Gallbladder (tissue), 1 donor: ENCODE measurements around the genes SKIDA1 and EBLN1.

DNA sequence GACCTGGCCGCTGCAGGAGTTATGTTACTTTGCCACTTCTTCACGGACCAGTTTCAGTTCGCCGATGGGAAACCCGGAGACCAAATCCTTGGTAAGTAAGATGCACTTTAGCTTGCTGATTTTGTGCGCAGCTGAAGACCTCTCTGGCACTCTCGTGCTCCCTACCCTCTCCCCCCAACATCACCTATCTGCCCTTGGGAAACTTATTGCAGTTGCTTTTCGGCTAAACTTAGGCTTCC lies 788 bp downstream of the PLXDC2 start:
- PRO-cap: no peak

GRCh38 chr10:19921201-19921856 lies 105.1 kb downstream of the PLXDC2 start:
- PRO-cap: no peak

DNA sequence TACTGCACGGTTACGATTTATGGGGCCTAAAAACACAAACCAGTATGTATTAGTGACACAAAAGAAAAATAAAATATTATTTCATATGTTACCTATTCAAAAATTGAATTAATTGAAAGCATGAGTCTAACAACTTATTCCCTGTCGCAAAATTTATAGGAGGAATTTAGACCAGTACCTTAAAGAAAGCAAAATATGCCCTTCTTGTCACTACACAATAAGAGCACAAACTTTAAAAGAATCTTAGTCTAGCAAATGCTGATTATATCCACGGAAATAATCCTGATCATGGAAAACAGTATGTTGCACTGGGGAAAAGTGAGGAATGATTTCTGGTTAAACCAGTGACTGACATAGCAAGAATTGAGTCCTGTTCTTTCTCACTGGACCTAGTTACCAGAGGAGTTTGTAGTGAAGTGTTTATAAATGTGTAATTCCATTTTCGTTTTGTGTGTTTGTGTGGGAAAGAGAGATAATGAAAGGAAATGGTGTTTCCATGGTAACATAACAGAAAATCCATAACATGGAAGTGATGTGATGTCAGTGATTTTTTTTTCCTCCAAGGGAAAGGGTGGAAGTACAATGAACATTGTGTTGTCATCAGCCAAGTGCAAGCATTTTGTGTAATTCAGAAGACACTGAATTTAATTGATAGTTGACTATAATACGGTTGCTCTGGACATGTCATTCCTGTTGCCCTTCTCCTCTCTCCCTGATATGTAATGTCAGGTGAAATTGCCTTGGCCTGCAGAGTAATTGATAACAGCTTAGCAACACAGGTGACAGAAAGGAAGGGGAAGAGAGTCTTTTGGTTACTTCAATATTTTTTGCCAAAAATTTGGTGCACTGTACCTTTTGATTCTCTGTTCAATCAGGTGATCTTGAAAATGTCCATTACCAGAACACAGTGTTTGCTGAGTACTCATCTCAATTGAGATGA lies 283.9 kb downstream of the PLXDC2 start:
- PRO-cap: no peak

GRCh38 chr10:20120701-20121613 lies 304.7 kb downstream of the PLXDC2 start:
- PRO-cap: no peak

- PRO-cap: no peak
Measured at GRCh38 chr10:20161805-20162233, 345.6 kb downstream of the PLXDC2 start.

GRCh38 chr10:20215526-20216233 lies 399.4 kb downstream of the PLXDC2 start:
- PRO-cap: no peak

- PRO-cap: no peak
Measured at GRCh38 chr10:20598597-20599057, 298.5 kb downstream of the NEBL start.

- PRO-cap: no peak
Measured at GRCh38 chr10:21100061-21100776, 203.1 kb upstream of the NEBL start.

DNA sequence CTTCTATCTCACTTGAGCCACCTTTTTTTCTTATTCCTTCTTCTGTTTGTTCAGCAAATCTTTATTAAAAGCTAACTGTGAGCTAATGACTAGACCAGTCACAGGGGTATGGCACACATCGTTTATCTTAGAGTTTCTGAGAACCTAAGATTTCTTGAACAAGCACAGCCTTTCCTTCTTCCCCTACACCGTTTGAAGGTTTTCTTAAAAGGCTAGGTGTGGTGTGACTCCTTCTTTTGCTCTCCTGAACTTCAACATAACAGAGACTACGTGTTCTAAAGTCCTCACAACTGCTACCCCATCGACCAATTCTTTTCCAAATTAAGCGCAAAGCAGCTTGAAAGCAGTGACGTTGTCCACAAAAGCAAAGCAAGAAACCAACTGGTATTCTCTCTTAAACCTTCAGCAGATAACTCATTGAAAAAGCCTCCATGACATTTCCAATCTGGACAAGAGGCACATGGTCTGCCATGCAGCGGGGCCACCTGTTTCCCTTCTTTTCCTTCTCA lies 262.1 kb upstream of the NEBL start:
- PRO-cap: no peak

GRCh38 chr10:21315912-21316404 lies 209.5 kb downstream of the SKIDA1 start:
- PRO-cap: no peak

- PRO-cap: no peak
Measured at GRCh38 chr10:21519759-21520667, 5.5 kb downstream of the SKIDA1 start.

GRCh38 chr10:21525210-21526212 lies at the start of gene SKIDA1:
Gene SKIDA1 (minus strand): TSS chr10:21525682.
- PRO-cap: unidirectional peak, plus-strand start at chr10:21526003; bidirectional peak, plus-strand start at chr10:21526048, minus-strand start at chr10:21526050

- PRO-cap: bidirectional peak, plus-strand start at chr10:21534766, minus-strand start at chr10:21534675
Measured at GRCh38 chr10:21534571-21535327, 717 bp downstream of the MLLT10 start.

DNA sequence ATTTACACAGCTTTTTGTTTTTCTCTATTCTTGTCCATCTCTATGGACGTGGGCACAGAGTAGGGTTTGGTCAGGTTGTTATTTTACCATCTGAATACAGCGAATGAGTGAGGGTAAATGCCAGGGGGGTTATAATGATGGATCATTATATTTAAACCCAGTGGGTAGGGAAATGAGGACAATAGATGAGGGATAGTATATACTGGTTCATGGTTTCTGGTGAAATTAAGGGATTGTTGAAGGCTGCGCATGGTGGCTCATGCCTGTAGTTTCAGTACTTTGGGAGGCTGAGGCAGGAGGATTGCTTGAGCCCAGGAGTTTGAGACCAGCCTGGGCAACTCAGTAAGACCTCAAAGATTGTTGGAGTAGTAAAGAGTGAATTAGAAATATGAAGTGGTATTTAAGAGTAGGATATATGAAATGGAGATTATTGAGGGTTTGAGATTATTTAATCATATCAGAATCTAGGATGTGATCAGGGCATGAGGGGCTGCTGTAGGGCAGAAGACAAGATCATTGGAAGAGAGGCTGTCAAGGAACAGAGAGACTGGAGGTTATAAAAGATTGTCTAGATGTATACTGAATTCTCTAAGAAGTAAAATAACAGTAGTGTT lies 120.7 kb downstream of the MLLT10 start:
- PRO-cap: no peak

- PRO-cap: no peak
Measured at GRCh38 chr10:21740562-21741336, 206.7 kb downstream of the MLLT10 start.

DNA sequence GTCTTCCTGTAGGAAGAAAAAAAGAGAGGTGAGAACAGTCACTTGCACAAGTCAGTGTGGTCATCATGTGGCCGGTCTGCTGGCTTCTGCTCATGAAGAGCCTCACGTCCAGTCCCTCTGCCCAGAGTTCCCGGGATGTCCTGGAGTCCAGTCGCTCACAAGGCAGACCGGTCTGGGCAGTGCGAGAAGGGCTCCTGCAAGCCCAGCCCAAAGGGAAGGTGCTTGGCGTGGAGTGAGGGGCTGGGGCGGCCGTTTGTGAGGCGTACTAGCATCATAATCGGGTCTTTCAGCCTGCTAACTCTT lies 222.7 kb downstream of the MLLT10 start:
- PRO-cap: no peak

- PRO-cap: no peak
Measured at GRCh38 chr10:21919678-21920379, 83.7 kb downstream of the DNAJC1 start.

DNA sequence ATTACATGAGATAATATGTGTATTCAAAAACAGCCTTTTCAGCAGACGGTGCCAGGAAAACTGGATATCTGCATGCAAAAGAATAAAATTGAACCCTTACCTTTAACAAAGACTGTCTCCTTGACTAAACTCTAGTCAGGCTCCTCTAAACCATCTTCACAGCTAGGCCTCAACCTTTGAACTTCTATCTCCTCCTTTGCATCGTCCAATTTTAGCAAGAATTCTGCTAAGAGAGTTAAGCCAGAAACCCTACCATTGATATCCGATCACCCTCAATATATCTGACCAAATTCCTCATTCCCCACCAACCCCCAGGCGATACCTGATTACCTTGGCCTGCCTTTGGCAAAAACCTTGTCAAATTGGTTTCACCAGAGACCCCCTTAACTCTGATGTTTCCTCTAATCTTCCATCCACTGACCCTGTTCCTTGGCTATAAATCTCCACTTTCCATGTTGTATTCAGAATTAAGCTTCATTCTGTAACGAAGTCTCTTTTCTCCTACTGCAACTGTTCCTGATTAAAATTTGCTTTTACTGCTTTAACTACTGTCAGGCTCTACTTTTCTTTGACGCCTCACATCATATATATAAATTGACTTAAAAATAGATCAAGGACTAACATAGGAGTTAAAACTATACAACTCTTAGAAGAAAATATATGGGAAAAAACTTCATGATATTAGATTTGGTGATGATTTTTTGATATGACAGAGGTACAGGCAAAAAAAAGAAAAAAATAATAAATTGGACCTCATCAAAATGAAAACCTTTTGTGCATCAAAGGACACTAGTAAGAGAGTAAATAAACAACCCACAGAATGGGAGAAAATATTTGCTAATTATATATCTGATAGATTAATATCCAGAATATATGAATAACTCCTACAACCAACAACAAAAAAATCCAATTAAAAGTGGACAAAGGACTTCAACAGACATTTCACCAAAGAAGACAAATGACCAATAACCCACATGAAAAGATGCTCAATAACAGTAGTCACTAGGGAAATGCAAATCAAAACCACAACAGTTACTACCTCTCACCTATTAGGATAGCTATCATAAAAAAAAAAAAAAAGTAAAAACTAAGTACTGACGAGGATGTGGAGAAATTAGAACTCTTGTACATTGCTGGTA lies 21.5 kb downstream of the DNAJC1 start:
- PRO-cap: no peak

GRCh38 chr10:22217875-22218100 lies at the start of gene EBLN1:
Gene EBLN1 (minus strand): TSS chr10:22218015.
- PRO-cap: no peak

DNA sequence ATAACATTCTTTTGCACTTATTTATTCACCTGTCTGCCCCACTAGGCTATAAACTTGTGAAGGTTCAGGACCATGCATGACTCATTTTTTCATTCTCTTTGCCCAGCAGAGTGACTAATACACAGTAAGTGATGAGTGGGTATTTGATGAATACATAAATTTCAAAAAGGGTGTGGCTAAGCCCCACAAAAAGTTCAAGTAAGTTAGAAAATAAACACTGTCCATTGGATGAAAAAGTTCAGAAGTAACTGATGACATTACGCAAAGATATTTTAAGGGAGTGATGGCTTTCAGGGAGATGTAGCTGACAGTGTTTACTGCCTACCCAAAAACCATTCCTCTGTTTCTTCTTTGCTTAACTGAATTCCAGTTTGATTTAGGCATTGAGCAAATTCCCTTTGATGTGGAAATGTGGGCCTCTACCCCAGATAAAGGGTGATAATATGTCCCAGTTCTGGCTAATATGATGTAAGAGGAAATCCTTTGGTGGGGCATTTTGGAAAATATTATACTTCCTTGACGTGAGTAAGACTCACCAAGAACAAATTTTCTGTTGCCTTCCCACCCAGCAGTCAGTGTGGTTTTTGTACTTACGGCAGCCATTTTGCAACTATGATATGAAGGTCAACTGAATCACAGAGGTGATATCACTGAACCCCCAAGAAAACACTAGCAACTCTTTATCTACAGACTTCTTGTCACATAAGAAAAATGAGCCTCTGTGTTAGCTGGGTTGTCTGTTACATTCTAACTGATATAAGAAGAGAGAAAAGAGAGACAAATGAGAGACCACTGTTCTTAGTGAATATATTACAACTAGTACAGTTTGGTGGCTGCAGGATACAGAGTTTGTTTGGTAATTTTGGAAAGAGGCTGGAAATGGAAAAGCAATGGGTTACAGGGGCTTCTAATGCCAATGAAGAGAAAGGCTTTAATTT lies 29.1 kb upstream of the EBLN1 start:
- PRO-cap: no peak